Stomach (tissue), 7 donors: Measurements from ENCODE around the gene CYP2E1.

DNA sequence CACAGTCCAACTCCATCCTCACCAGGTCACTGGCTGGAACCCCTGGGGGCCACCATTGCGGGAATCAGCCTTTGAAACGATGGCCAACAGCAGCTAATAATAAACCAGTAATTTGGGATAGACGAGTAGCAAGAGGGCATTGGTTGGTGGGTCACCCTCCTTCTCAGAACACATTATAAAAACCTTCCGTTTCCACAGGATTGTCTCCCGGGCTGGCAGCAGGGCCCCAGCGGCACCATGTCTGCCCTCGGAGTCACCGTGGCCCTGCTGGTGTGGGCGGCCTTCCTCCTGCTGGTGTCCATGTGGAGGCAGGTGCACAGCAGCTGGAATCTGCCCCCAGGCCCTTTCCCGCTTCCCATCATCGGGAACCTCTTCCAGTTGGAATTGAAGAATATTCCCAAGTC lies at the start of gene CYP2E1:
Gene CYP2E1 (plus strand): TSS at position 205 of the 404 bp plus-strand sequence.
- PRO-cap, result no peak
- RAMPAGE, long total RNA, 5 experiments, result no peak in any of the 5 experiments
- RRBS, result no CpG with 5 or more reads among the region's 11 CpGs